ENCODE results near the genes MTFR1L and AUNIP.

GRCh38 chr1:24915444-24915756 lies 14.7 kb downstream of the RUNX3 start:
- PRO-cap = no peak
CAGE:
- cytosol, long polyA plus RNA = no peak
- long polyA plus RNA = no peak
- nucleus, long polyA plus RNA = no peak

- PRO-cap = no peak
CAGE:
- cytosol, long polyA plus RNA = no peak
- long polyA plus RNA = no peak
- nucleus, long polyA plus RNA = no peak
Measured at GRCh38 chr1:24915757-24916484, 14.2 kb downstream of the RUNX3 start.

DNA sequence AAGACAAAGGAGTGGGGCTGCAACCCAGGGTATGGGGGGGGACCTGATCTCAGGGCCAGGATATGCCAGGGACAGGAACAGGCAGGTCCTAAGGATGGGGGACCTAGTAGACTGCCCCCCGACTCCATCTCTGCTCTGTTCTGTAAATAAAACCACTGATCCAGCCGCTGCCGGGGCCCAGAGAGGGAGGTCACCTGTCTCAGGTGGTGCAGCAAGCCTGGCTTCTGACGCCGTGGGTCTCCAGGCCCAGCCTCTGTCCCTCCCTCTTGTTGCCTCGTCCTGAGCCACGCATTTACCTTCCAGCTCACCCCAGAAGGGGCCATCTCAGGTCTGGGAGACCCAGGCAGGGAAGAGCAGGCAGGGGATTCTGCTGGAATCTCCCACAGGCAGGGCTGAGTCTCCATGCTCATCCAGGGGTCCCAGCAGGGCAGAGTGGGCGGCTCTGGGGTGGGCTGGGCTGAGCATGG lies 13.4 kb downstream of the RUNX3 start:
- PRO-cap = no peak
CAGE:
- cytosol, long polyA plus RNA = no peak
- long polyA plus RNA = no peak
- nucleus, long polyA plus RNA = no peak

DNA sequence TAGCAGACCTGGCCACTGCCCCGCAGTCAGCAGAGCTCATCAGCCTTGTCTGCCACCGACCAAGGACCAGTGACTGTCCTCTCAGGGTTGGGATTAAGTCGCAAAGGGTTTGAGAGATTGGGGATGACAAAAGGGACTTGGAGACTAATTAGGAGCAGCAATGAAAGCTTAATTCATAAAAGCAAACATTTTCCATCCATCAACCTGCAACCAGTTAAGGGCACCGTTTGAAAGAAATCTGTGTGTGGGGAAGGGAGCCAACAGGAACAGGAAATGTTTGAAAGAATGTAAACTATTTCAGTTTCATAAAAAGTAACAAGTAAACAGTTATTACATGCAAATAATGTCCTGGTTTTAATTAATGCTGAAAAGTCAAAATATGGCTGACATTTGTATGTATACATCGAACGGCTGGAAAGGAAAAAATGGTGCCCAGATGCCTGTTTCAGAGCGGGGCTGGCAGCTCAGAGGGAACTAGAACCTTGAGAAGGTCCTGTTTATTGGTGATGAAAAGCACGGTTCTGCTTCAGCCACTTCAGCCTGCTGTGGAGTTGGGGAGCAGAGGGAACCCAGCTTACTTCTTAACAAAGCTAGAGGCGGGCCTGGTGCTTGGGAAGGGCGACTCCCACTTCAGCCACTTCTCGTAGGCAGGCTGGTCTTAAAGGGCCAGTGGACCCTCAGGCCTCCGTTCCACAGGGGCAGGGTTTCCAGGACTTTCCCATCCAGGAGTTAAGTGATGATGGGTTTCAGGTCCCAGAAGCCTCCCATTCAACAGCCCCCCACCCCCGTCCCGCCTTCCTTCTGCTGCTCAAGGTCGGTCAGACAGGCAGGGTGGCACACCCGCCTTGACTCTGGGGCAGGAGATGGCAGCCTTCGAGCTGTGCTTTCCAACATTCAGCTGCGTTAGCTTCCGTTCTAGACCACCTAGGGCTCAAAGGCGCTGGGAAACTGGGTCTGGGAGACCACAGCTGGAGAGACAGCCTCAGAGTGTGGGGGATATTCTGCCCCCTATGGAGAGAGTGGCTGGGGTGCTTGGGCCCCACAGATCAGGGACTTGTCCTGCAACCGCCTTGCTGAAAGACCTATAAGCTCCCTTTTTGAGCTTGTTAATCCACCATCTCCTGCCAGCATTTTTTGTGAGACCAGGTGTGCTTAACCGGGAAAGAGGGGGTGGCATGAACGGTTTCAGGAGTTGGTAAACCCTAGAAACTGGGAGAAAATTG lies 3.5 kb downstream of the RUNX3 start:
- PRO-cap = no peak
CAGE:
- cytosol, long polyA plus RNA = no peak
- long polyA plus RNA = no peak
- nucleus, long polyA plus RNA = no peak

DNA sequence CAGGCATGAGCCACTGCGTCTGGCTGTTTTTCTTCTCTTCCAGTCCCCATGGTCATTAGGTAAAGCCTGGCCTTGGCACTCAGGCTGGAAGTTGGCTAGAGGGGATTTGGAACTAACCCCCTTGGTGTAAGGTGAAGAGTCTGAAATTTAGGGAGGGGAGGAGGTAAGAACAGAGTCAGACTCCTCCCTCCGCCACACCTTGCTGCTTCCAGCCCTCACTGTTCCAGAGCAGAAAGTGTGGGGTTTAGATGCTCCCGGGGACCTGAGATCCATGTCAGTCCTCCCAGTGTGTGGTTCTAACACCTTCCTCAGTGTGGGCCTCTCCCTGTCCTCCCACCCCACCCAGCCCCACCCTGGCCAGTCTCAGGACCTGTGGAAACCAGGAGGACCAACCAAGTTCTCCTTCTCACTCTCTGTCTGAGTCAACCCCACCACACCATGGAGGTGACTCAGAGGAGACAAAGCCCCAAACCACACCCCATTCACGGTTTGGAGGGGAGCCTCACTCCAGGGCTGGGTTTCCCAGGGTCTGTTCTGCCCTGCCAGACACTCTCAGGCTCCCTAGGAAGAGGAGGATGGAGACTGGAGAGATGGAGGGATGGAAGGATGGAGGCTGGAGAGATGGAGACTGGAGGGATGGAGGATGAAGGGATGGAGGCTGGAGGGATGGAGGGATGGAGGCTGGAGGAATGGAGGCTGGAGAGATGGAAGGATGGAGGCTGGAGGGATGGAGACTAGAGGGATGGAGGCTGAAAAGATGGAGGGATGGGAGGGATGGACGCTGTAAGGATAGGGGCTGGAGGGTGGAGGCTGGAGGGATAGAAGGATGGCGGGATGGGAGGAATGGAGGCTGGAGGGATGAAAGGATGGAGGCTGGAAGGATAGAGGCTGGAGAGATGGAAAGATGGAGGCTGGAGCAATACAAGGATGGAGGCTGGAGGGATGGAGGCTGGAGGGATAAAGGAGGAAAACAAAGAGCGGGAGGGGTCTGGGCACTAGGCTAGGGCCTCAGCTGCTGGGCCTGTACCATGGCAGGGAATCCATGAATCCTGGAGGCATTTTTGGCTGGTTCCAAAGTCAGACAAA lies 100.8 kb upstream of the RUNX3 start:
- PRO-cap = no peak
CAGE:
- cytosol, long polyA plus RNA = no peak
- long polyA plus RNA = no peak
- nucleus, long polyA plus RNA = no peak

- PRO-cap = no peak
CAGE:
- cytosol, long polyA plus RNA = no peak
- long polyA plus RNA = no peak
- nucleus, long polyA plus RNA = no peak
Measured at GRCh38 chr1:25033723-25034725, 103.9 kb upstream of the RUNX3 start.

- PRO-cap = no peak
CAGE:
- cytosol, long polyA plus RNA = no peak
- long polyA plus RNA = no peak
- nucleus, long polyA plus RNA = no peak
Measured at GRCh38 chr1:25109607-25110055, 122.7 kb downstream of the SYF2 start.

DNA sequence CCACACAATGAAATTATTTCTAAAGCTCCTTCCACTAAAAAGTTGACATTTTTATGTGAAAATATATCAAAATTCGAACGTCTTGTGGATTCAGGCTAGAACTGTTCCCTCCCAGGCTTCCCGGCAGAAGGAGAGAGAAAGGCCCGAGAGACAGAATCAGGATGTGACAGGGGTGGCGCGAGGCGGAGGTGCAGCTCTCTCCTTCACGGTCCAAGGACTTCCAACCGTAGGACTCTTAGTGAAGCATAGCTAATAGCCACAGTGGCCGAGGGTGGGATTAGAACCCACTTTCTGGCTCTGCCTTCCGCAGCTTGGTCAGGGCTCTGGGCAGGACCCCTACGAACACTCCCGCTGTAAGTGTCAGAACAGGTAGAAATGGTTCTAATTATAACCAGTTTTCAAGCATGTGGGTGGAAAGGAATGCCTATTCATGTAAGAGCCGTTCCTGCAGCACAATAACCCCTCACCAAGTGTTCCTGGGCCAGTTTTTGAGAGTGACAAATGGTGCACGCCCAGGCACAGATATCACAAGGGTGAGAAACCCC lies 86.5 kb downstream of the SYF2 start:
- PRO-cap = no peak
CAGE:
- cytosol, long polyA plus RNA = no peak
- long polyA plus RNA = no peak
- nucleus, long polyA plus RNA = no peak

GRCh38 chr1:25398650-25398849 lies 22.1 kb downstream of the RHCE start:
- PRO-cap = no peak
CAGE:
- cytosol, long polyA plus RNA = no peak
- long polyA plus RNA = no peak
- nucleus, long polyA plus RNA = no peak

DNA sequence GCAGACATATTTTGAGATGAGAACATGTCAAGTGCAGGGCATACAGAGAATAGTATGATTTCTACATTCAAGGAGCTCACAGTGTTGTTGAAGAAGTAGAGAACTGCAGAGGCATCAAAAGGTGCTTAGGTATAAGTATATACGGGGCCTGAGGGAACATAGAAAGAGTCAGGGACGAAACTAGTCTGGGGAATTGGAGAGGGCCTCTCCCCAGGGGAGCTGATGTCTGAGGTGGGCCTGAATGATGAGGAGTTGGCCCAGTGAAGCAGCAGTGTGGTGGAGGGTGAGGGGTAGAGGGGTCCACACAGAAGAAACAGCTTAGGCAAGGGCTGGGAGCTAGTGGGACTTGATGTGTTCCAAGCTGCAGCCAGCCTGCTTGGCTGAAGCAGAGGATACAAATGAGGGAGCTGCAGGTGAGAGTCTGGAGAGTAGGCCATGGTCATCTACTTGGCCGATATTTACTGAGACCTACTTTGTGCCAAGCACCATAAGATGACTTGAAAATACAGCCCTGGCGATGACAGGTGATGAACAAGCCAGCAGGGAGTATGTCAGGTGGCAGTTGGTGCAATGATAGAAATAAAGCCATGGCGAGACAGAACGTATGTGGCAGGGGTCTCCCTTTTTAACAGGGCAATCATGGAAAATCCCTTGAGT lies 51.5 kb upstream of the LDLRAP1 start:
- PRO-cap = no peak
CAGE:
- cytosol, long polyA plus RNA = no peak
- long polyA plus RNA = no peak
- nucleus, long polyA plus RNA = no peak

DNA sequence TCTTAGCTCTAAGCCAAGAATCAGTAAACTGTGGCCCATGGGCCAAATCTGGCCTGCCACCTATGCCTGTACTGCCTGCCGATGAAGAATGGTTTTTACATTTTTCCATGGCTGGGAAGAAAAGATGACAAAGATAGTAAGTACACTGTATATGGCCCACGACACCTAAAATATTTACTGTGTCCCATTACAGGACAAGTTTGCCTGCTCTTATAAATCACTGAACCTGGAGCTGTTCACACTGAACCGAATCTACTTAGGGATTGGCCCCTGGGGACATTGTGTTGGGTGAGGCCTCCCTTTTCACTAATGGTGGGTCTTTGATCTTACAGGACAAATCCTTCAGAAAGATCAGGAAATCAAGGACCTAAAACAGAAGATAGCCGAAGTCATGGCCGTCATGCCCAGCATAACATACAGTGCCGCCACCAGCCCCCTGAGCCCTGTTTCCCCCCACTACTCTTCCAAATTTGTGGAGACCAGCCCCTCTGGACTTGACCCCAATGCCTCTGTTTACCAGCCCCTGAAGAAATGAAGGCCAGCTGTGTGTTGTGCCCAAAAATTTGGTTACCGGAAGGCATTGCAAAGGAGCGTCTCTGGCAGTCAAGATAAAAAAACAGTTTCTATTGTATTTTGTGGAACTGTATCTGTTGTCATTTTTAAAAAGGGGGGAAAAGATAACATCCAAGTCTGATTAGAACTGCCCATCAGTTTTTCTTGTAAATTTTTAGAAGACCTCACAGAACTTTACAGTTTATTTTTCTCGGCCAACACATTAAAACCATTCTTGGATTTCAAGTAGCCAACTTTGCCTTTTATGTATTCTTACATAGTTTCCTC lies 45.3 kb upstream of the LDLRAP1 start:
- PRO-cap = no peak
CAGE:
- cytosol, long polyA plus RNA = no peak
- long polyA plus RNA = no peak
- nucleus, long polyA plus RNA = no peak

DNA sequence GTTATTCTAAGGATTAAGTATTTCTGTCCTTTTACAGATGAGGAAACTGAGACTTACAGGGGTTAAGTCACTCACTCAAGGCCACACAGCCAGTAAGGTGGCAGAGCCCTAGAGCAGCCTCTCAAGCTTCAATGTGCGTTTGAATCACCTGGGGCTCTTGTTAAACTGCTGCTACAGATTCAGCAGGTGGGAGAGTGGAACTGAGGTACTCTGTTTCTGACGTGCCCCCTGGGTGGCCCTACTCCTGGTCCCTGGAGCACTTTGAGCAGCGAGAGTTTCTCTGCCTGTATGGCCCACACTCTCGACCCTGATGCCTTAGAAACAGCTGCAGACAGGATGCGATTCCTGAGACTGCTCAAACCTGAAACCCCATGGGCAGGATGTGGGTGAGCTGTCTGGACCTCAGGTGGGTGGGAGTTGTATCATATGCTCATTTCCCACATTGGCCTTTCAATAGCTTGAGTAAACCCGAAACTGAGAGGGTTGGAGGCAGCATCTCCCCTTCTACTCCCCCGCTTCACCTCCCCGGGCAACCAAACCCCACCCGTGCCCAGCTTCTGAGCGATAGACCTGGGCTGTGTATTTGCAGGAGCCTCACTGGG lies 59.3 kb downstream of the MAN1C1 start:
- PRO-cap = no peak
CAGE:
- cytosol, long polyA plus RNA = no peak
- long polyA plus RNA = no peak
- nucleus, long polyA plus RNA = no peak

DNA sequence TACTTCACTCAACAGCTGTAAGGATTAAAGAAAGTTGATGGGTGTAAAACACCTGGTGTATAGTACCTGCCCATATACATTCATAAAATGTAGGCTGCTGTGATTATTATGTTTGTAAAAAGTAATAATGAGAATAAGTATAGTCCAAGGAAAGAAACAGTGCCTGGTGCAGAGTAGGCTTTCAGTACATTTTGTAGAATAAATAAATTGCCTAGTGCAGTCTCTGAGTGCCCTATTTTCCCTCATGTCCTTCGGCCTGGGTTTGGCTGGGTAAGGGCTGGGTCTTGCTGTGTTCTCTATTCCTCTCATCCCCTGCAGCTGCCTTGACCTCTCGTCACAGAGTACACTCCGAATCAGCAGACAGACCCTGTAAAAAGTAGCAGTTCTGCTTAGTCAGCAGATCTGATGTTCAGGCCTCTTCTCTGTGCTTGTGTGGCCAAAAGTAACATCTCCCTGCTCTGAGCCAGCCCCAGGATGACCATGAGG lies 77.3 kb downstream of the MAN1C1 start:
- PRO-cap = no peak
CAGE:
- cytosol, long polyA plus RNA = no peak
- long polyA plus RNA = no peak
- nucleus, long polyA plus RNA = no peak

GRCh38 chr1:25748824-25749505 lies 51.0 kb upstream of the SELENON start:
- PRO-cap = no peak
CAGE:
- cytosol, long polyA plus RNA = no peak
- long polyA plus RNA = no peak
- nucleus, long polyA plus RNA = no peak

- PRO-cap = no peak
CAGE:
- cytosol, long polyA plus RNA = no peak
- long polyA plus RNA = no peak
- nucleus, long polyA plus RNA = no peak
Measured at GRCh38 chr1:25796179-25797340, 3.4 kb upstream of the SELENON start.

DNA sequence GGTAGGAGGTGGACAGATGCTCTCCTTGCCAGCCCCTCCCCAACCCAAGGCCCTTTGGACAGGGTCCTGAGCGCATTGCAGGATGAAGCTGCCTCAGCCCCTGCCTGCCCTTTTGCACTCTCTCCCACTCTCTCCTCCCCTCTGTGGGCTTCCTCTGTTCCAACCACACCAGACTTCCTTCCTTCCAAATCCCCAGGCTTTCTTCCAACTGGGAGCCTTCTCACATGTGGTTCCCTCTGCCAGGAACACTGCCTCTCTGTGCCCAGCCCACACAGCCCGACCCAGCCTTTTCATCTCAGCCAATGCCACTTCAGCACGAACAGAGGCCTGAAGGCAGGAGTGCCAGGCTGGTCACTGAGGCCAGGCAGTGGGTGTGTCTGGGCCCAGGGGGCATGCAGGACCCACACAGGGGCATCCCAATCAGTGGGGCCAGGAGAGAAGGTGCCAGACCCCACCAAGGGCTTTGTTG lies 5.9 kb downstream of the SELENON start:
- PRO-cap = no peak
CAGE:
- cytosol, long polyA plus RNA = no peak
- long polyA plus RNA = no peak
- nucleus, long polyA plus RNA = no peak

- PRO-cap = no peak
CAGE:
- cytosol, long polyA plus RNA = no peak
- long polyA plus RNA = no peak
- nucleus, long polyA plus RNA = no peak
Measured at GRCh38 chr1:25816763-25817280, 2.9 kb upstream of the MTFR1L start.

DNA sequence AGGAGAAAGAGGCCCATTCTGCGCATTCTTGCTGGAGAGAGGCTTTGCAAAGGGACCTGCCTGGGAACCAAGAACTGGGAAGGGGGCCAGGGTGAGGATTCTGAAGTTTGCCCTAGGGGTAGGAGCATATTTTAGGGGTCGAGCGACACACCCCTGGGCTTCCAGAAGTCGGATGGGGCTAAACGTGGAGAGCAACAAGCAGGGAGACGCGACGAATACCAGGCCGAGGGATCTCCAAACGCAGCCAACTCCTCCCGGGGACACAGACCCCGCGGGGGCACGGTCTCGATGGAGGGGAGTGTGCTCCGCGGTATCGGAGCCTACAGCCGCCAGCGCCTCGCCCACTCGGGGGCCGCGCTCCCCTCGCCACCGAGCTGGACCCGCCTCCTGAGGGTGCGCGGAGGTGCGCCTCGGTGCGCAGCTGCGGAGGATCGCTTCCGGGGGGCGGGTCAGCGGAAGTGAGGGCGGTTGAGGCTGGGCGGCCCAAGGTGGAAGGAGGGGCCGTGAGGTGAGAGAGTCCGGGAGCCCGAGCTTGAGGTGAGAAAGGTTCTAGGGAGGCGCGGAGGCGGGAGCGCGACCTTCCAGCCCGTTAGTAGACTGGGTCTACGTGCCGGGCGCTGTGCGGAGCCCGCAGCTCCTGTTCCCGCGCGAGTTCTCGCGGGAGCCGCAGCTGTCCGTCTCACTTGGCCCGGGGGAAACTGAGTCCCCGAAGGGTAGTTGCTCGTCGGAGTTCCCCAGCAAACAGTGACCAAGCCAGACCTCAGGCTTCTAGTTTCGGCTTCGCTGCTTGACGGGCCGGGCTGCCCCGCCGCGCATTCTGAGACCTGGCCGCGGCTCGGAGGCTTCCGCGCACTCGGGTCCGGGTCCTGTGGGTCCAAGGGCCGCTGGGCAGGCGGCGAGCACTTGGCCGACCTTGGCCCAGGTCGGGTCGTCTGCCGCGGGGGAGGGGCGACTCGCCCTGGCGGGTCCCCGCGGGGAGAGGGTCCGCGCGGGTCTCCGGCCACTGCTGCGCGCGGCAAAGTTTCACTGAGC lies at the start of gene MTFR1L:
Gene MTFR1L, plus strand, starts transcription at position 462 of the 1,032 bp plus-strand sequence.
- PRO-cap = bidirectional peak, plus-strand start at position 540 of the sequence, minus-strand start at position 412 of the sequence
CAGE:
- cytosol, long polyA plus RNA = no peak
- long polyA plus RNA = start-site peak on the plus strand centred at position 503 of the sequence, 38 bp wide, 228 and 98 reads in 2 replicates
- nucleus, long polyA plus RNA = no peak

GRCh38 chr1:25859041-25860073 lies at the start of gene AUNIP:
AUNIP (minus strand) TSS chr1:25859457.
- PRO-cap = bidirectional peak, plus-strand start at chr1:25859552, minus-strand start at chr1:25859410
CAGE:
- cytosol, long polyA plus RNA = no peak
- long polyA plus RNA = no peak
- nucleus, long polyA plus RNA = no peak

DNA sequence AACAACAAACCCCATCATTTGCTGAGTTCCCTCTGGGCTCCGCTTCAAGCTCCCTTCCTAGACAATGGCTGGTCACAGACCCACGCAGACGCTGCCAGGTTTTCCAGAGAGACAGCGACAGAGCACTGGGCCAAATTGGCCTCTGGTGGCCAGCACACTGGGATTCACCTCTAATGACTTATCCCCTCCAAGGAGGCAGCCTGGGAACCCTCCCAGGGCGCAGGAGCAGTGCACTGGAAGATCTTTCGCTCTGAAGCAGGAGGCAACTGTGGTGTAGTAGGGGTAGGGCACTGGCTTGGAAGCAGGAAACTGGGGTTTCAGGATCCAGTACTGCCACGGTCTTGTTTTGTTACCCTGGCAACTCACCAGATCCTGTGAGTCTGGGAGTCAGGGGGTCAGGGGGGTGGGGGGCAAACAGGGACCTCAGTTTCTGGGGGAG lies 21.0 kb upstream of the STMN1 start:
- PRO-cap = no peak
CAGE:
- cytosol, long polyA plus RNA = no peak
- long polyA plus RNA = no peak
- nucleus, long polyA plus RNA = no peak